HT1080 (cell line): ENCODE results near the gene TMEM242.

RAMPAGE:
- cytosol, long total RNA, result no peak
- long total RNA, result no peak
- nucleus, long total RNA, result no peak
Observed at GRCh38 chr6:155253270-155253966, 10.4 kb upstream of the CLDN20 start.

DNA sequence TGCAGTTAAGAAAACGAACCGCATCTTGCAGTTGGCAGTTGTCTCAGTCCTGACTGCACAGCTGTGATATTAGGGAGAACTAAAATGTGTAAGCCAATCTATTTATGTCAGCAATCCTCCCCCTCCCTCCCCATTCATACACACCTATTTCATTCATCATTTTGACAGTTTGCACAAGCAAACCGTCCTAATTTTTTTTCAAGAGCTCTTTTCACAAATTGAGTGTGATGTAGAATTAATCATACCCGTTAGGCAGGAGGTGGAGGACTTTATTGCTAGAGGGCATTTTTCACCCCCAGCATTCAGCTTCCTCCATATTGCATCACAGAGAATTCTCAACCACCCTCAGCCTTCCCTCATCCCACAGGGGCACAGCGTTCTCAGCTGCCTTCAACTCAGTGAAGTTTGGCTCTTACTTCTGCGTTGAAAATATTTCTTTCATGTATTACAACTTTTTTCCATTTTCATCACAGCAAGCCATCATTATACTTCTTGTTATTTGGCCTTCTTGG lies 37.5 kb downstream of the NOX3 start:
RAMPAGE:
- cytosol, long total RNA, result no peak
- long total RNA, result no peak
- nucleus, long total RNA, result no peak

GRCh38 chr6:155418545-155418862 lies 37.1 kb downstream of the NOX3 start:
RAMPAGE:
- cytosol, long total RNA, result no peak
- long total RNA, result no peak
- nucleus, long total RNA, result no peak

DNA sequence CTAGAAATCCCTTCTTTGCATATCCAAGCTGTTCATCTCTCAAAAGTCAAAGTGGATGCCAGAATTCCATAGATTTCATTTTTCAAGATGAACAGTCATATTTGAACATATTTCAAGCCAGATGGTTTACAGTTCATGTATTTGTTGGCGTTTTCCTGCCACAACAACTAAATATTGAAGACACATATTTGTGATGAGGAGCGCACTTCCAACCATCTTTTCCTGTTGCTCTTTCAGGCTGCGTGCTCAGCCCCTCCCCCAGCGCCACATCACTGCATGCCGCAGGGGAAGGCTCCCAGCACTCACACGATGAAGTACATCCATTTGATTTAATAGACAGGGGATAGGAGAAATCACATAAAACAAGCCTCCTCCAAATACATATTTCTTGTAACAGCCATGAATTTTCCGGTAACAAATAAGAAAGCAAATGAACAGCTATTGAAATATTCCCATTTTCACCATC lies 6.0 kb upstream of the NOX3 start:
RAMPAGE:
- cytosol, long total RNA, result no peak
- long total RNA, result no peak
- nucleus, long total RNA, result no peak

DNA sequence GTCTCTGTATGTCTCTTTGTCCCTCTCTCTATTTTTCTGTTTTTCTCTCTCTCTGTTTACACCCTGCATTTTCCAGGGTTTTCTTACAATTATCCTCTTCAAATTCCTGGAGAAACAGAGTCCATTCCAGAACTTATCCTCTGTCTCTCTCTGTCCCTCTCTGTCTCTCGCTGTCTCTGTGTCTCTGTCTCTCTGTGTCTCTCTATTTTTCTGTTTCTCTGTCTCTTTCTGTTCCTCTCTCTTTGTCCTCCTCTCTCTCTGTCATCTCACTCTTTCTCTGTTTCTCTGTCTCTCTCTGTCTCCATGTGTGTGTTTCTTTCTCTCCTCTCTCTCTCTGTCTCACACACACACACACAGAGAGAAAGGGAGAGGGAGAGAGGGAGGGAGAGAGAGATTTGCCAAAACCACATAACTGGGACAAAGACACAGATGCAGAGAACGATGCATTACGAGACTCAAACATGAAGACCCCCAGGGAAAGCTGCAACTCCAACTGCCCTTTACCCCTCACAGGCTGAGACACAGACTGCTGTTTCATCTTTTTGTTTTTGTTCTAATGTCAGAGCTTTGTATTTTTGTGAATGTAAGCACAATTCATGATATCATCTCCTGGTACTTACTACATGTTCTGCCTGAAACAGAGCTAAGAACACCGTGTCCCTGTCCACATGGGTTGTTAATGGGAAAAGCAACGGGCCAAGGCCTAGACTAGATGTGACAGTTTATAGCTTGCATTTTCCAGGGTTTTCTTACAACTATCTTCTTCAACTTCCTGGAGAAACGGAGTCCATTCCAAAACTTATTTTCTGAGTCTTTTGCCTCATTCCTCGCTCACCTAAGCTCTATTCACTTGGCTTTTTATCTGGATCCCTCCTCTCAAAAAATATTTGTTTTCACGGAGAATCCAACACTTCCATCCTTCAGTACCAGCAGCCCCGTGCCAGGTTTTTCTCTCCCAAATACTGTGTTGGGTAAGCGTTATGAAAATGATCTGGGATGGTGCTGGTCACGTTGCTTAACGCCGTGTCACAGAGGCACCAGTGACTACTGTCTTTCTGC lies 177.1 kb upstream of the ARID1B start:
RAMPAGE:
- cytosol, long total RNA, result no peak
- long total RNA, result no peak
- nucleus, long total RNA, result no peak

DNA sequence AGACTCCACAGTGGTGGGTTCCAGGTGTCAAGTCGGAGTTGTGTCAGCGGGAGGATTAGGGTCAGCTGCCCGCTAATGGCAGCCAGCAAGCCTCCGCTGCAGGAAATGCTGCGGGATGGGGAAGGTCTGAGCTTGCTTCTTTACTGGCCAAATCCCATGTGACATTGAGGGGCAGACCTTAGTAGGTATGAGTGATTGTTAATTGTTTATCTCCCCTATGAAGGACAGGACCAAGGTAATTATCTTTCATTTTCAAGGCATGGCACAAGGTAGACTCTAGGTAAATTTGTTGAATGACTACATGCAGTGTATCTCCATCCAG lies 3.6 kb upstream of the ARID1B start:
RAMPAGE:
- cytosol, long total RNA, result no peak
- long total RNA, result no peak
- nucleus, long total RNA, result no peak

GRCh38 chr6:156792587-156793245 lies 15.5 kb downstream of the ARID1B start:
RAMPAGE:
- cytosol, long total RNA, result no peak
- long total RNA, result no peak
- nucleus, long total RNA, result no peak

GRCh38 chr6:156883465-156884023 lies 106.4 kb downstream of the ARID1B start:
RAMPAGE:
- cytosol, long total RNA, result no peak
- long total RNA, result no peak
- nucleus, long total RNA, result no peak

RAMPAGE:
- cytosol, long total RNA, result no peak
- long total RNA, result no peak
- nucleus, long total RNA, result no peak
Observed at GRCh38 chr6:156943806-156944619, 166.8 kb downstream of the ARID1B start.

DNA sequence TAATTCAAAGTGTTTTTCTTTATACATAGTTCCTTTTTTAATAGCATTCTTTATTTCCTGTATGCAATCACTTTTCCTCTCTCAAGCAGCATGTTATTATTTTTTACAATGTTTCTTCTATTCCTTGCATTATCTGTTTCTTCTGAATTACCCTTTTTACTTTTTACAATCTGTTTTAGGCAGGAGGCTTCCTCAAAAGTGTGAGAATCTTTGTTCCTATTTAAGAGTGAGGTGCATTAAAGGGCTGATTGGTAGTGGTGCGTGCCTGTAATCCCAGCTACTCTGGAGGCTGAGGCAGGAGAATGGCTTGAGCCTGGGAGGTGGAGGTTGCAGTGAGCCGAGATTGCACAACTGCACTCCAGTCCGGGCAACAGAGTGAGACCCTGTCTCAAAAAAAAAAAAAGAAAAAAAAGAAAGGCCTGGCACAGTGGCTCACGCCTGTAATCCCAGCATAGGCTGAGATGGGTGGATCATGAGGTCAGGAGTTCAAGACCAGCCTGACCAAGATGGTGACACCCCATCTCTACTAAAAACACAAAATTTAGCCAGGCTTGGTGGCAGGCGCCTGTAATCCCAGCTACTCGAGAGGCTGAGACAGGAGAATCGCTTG lies 205.6 kb downstream of the ARID1B start:
RAMPAGE:
- cytosol, long total RNA, result no peak
- long total RNA, result no peak
- nucleus, long total RNA, result no peak

GRCh38 chr6:156987870-156988796 lies 211.0 kb downstream of the ARID1B start:
RAMPAGE:
- cytosol, long total RNA, result no peak
- long total RNA, result no peak
- nucleus, long total RNA, result no peak

DNA sequence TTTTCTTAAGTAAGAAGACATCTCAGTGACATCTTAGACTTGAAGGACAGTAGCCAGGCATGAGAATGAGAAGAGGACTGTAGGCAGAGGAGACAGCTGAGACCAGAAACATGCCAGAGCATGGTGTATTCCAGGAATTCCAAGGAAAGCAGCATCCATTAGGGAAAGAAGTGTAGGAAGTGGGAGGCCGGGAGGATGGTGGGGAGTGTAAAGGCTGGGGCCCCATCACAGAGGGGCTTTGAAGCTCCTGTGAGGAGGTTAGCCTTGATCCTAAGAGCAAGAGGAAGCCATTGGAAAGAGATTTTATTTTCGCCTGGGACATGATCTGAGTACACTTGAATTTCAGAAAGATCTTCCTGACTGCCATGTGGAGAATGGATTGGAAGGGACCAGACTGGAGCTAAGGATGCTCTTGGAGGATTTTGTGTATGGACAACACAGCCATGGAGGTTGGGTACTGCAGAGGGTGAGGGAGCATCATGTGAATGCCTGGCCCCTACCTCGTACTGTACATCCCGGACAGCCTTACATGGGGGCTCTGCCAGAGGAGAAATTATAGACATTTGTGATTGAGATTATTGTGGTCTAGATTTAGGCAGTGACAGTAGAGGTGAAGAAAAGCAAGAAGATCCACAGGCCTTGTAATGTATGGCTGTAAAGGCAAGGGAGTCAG lies 225.8 kb downstream of the ARID1B start:
RAMPAGE:
- cytosol, long total RNA, result no peak
- long total RNA, result no peak
- nucleus, long total RNA, result no peak

RAMPAGE:
- cytosol, long total RNA, result no peak
- long total RNA, result no peak
- nucleus, long total RNA, result no peak
Observed at GRCh38 chr6:157145651-157145886, 177.8 kb downstream of the TMEM242 start.

DNA sequence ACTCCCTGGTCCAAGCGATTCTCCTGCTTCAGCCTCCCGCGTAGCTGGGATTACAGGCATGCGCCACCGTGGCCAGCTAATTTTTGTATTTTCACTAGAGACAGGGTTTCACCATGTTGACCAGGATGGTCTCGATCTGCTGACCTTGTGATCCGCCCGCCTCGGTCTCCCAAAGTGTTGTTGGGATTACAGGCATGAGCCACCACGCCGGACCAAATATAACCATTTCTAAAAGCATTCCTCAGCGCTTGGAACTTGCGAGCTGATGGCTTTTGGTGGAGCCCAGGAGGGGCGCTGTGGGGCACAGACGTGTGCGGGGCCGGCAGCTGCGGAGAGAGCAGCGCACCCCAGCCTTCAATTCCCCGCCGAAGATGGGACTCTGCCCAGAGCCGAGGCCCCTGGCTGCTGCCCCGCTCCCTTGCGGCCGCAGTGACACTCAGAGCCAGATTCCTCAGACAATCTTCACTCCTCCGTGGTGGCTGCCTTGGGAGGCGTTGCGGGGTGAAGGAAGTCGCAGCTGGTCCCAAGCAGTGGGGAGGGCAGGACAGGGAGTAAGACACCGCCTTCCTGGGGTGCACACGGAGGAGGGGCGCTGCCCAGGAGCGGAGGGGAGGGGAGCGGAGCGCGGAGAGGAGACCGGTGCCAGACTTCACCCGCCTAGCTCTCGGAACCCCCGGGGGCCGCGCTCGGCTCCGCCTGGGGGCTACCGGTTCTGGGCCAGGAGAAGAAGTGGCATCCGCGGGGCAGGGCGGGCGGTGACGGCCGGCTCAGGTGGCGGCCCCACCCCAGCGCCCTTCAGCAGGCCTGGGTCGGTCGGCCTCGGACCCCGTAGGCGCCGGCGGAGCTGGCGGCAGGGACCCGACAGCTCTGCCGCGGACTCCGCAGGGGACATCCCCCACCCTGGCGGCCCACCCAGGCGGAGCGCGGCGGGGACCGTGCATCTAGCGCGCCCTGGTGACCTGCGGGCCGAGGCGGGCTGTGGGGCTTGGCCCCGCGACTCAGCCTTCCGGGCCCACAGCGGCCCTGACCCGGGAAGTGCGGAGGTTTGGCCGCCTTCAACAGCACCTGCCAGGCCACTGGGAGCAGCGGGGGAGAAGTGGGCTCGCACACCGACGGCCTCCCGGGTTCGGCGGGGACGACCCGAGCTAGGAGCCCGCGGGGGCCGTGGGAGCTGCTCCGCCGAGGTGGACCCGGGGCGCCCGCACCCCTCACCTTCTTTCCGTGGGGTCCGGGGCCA lies 87.5 kb downstream of the TMEM242 start:
RAMPAGE:
- cytosol, long total RNA, result no peak
- long total RNA, result no peak
- nucleus, long total RNA, result no peak

GRCh38 chr6:157244074-157244607 lies 79.2 kb downstream of the TMEM242 start:
RAMPAGE:
- cytosol, long total RNA, result no peak
- long total RNA, result no peak
- nucleus, long total RNA, result no peak

RAMPAGE:
- cytosol, long total RNA, result no peak
- long total RNA, result no peak
- nucleus, long total RNA, result no peak
Observed at GRCh38 chr6:157273653-157274046, 49.7 kb downstream of the TMEM242 start.

RAMPAGE:
- cytosol, long total RNA, result start-site peak on the minus strand at chr6:157323503-157323534, 646 and 561 reads in 2 replicates
- long total RNA, result start-site peak on the minus strand at chr6:157323512-157323544, 598 reads
- nucleus, long total RNA, result start-site peak on the minus strand at chr6:157323507-157323533, 125 and 85 reads in 2 replicates
Observed at GRCh38 chr6:157322811-157323967, at the start of gene TMEM242. TMEM242 (minus strand) TSS chr6:157323519.

DNA sequence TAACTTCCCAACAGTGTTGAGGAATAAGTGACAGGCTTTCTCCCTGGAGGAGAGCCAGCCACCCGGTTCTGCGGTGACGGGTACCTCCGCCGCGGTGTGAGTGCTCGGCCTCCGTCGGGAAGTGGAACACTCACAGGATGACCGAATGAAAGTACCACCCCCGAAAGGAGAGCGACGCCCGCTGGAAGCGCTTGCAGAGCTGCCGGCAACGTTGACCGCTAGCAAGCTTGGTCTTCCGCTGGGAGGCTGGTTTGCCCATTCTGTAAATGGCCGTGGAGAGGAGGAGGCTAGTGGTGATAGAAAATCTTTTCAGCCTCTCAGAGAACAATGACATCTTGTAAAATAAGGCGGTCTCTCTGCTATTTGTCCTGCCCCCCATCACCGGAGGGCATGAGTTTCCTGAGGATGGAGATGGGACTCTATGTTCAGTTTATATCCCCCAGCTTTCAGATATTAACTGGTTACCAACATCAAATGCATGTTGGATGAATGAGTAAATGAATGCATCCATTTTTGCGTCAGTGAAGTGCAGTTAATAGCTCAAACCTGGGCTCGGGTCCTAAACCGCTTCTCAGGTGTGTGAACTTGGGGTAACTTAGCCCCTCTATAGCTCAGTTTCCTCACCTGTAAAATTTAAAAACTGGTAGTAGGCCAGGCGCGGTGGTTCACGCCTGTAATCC lies 789 bp upstream of the TMEM242 start:
RAMPAGE:
- cytosol, long total RNA, result no peak
- long total RNA, result no peak
- nucleus, long total RNA, result no peak

DNA sequence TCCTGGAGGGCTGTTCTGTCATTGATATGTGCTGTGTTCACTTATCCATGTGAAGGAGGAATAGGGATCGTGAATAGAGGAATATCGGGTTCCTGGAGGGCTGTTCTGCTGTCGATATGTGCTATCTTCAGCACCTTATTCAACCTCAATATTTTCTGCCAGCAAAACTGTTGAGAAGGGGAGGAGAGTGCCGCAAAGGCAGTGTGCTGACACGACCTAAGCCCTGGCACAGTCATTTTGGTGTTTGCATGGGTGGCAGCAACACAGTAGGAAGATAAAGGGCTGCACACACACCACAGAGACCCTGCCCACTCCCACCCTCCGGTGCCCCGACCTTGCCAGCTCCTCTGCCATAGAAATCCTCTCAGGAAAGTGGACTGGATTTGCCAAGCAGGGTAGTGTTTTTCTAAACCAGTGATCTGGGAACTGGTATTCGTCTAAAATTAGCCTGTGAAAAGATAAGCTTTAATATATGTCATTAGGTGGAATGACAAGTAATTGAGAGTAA lies 47.0 kb downstream of the ZDHHC14 start:
RAMPAGE:
- cytosol, long total RNA, result no peak
- long total RNA, result no peak
- nucleus, long total RNA, result no peak

DNA sequence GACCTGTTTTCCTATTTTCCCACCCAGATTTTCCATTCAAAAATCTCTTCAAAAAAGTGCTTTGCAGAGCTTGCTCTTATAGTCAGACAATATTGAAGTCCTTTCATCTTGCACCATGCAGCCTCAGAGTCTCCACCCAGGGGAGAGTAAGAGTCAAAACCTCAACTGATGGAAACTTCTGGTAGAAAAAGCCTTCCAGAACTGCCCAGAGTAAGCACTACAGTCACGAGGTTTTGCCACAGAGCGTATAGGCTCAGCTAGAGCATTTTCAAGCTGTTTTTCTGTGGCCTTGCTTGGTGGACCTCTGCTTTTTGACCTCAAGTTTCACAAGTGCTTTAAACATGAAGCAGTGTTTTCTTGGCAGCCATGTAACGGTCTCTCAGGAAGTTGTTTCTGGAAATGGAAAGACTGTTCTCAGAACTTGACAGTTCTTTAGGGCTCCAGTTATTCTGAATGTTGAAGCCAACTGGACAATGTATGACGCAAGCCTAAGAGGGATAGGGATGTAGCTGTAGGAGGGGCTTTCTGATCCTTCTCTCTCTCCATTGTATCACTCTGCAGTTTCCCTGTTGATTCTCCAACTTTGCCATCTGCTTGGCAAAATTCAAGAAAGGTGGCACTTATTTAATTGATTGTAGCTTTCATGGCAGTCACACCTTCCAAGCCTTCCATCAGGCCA lies 146.5 kb downstream of the ZDHHC14 start:
RAMPAGE:
- cytosol, long total RNA, result no peak
- long total RNA, result no peak
- nucleus, long total RNA, result no peak